A375 (cell line): Measurements from ENCODE around the gene ARL4C.

DNA sequence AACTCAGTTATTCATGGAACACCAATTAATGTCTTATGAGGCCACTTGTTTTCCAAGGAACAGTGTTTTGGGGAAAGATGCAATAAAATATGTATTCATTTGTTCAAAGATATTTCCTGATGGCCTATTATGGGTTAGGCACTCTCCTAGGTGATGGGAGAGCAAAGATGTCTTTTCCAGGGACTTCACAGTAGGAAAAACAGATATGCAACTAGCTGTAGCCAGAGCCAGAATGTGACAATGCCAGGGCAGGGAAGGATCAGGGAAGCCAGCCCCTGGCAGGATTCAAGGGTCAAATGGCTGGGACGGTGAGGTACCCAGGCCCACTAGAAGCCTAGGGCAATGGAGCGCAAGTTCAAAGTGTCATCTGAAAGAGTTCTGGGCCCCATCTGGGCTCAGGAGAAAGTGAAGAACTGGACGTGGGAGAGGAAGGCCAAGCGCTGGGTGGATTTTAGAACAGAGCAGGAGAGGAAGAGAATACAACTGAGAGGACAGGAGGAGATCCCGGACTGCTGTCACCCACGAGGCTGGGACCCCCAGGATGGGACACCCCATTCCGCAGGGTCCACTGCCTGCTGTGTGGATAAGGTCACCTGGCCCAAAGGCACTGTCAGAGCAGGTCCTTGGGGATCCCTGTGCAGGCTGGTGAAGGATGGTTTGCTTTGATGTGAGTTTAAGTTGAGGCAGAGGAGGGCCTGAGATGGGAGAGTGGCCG, 79.7 kb upstream of the ATG16L1 start:
- RAMPAGE, long total RNA: no peak

- RAMPAGE, long total RNA: no peak
These were observed 3.7 kb upstream of the ATG16L1 start for GRCh38 chr2:233247647-233248277.

DNA sequence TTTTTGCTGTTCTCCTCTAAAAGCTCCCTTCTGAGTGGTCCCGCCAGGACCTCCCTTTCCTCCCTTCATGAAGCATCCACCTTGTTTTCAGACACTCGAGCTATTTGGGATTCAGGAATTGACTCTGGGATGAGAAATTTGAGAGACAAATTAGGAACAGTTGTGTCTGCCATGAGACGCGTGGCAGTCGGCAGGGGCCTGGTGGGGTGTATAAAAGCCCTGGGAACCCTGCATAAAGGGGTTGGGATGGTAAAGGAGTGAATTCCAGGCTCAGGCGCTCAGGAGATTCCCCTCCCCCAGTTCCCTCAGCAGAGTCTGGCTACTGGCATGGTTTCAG, 65.6 kb downstream of the DGKD start:
- RAMPAGE, long total RNA: no peak

DNA sequence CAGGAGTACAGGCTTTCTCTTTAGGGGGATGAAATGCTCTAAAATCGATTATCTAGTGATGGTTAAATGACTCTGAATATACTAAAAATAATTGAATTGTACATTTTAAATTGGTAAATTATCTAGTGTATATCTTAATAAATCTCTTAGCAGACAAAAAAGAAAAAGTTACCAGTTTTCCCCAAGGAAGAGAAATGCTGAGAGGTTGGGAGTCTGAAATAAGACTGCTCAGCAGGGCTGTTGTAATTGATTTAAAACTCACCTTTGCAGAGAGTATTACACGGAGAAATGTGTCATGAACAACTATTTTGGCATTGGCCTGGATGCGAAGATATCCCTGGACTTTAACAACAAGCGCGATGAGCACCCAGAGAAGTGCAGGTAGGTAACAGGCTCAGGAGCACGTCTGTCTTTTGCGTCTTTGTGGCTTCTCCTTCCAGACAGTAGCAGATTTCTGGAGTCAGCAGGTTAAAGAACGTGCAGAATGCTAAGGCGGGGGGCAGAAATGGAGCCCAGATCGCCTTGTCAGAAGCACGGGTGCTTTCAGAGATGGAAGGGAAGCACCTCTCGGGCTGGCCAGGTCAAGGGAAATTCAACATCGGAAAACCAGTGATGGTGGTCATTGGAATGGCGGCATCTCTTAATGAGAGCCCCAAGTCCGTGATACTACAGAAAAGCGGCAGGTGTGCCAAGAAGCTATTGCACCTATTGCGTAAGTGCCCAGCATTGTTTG, 100.4 kb downstream of the DGKD start:
- RAMPAGE, long total RNA: no peak

- RAMPAGE, long total RNA: no peak
These were observed 46.5 kb downstream of the USP40 start for GRCh38 chr2:233519959-233520556.

- RAMPAGE, long total RNA: no peak
These were observed 49.2 kb downstream of the TRPM8 start for GRCh38 chr2:233966185-233966962.

DNA sequence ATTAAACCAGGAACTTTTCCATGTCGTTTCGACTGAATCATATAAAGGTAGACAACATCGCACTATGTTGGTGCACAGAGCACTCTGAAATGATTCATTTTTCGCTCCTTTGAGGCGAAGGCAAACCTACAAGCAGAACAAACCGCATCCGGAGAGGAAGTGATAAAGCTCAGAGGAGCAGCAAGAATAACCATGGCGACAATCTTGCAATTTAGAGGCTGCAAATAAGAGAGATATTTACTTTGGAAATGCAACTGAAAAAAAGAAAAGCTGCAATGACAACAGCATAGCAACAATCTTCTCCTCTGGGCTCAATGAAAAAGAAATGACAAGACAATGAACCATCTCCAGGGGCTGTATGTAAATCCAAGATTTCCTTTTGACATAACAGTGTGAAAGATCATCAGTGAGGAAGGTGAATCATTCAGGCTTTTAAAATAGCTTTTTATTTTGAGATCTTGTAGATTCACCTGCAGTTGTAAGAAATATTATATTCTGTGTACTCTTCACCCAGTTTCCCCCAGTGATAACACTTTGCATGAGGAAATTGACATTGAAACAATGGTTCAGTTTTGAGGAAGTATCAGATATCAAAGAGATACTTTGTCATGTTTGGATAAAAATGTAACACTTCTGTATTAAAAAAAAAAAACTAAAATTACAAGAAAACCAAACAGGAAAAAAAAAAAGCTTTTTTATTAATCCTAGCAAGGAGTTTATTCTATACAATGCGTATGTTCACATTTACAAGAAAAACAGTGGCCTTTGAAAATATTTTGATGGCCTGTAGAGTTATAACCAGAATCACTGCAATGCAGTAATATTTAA, 204.2 kb downstream of the ARL4C start:
- RAMPAGE, long total RNA: no peak

DNA sequence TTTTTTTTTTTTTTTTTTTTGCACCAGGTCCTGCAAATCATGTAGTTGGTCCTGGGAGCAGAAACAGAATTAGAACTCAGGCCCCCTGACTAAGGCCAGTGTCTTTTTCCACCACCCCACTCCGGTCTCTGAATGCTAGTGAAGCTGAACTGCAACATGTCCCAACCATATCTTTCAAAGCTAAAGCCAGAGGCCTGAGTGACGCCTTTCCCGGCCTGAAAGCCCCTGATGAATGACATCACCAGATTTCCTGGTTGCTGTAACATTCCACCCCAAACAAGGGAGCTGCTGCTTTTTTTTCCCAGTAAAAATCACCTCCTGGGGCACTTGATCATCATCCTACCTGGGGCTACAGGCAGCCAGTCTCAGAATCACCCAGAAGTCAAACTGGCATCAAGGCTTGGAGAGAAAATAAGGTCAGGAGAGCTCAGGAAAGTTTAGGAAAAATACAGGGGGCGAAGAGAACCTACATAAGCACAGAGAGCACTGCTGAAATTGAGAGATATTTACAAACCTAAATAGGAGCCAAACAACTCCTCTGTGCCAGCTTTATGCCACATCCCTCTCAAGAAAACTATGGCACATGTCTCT, 162.7 kb downstream of the ARL4C start:
- RAMPAGE, long total RNA: no peak

- RAMPAGE, long total RNA: no peak
These were observed 129.9 kb downstream of the ARL4C start for GRCh38 chr2:234366846-234367464.

DNA sequence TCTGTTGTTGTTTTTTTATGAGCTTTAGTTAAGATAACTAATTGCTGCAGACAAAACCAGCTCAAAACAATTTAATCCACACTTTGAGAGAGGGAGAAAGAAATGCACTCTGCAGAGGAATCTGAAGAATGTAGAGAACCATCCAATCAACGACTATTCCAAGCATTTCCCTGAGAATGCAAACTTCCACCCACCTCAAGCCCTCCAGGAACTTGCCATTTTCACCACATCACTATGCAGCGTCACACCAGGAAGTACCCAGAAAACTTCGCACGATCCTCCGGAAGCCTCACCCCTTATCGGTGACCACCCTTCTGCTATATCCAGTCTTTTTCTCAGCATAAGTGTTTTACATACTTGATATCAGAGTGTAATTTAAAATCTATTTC, 69.2 kb downstream of the ARL4C start:
- RAMPAGE, long total RNA: no peak

DNA sequence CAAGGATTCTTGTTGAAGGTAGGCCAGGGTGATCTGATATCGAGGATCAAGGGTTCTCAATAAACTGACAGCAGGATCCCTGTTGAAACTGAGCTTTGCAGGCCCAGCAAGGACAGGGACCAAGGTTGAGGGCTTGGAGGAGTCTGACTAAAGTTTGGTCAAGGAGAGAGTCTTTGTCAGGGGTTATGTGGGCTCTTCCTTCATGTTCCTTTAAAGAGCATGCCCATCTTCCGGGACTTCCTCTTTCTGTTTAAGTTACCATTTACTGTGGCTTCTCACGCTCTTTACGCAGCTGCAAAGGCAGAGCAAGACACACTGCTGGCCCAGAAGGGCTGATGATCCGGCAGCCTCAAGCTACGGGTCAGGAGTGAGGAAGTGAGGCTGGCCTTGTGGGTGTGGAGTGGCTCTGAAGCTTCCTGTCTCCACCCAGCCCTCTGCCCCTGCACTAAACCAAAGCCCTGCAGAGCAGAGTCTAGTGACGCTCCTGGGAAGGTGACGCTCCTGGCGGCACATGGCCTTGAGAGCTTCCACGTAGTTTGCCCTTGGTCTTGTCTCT, 50.6 kb downstream of the ARL4C start:
- RAMPAGE, long total RNA: no peak

DNA sequence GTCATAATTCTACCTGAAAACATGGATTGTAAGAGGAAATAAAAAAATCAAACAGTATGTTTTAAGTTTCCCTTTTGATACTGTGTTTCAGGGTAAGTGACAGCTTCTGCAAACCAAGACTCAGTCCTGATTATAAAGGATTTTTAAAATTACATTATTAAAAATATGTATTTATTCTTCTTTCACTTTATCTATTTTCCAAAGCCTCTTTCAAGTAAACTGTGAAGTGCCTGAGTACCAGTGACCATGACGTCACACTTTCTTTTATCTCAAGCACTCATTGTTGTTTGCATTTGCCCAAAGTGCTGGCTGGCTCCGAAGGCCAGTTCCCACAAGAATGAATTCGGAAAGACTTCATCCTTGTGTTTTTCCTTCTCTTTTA, 2.7 kb downstream of the ARL4C start:
- RAMPAGE, long total RNA: no peak

DNA sequence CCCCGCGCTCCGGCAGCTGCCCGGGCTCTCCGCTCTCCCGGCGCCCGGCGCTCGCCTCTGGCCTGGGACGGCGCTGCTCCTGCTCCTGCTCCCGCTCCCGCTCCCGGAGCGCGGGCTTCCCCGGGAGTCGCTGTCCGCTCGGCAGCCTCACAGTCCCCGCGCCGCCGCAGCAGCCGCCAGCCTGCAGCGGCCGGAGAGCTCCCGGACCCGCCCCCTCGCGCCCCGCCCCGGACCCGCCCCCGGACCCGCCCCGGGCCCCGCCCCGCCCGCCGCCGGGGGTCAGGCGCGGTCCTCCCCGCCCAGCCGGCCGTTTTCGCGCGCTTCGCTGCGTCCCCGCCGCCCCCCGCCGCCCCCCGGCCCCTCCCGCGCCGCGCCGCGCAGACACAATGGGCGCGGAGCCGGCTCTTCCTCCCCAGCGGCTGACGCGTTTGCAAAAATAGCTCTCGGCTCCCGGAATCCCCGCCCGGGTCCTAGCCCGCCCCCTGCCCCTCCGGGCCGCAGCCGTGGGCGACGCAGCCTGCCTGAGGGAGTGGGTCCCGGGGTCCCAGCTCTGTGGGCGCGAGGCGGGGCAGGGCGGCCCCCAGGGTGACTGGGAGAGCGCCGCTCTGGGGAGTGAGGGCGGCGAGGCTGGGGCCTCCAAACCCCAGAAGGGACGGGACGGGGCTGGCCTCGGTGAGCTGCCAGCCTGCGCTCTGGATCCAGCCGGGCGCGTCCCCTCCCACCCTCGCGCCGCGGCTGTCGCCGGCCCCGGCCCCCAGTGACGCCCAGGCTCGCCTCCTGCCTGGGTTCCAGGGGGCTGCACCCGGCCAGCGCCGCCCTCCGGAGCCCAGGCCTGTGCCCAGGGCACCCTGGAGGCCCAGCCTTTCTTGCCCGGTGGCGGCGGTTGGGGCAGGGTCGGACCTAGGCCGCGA, at the start of gene ARL4C:
Gene ARL4C, minus strand, starts transcription at position 183 of the 911 bp plus-strand sequence.
- RAMPAGE, long total RNA: no peak

GRCh38 chr2:234863322-234863892, 88.4 kb upstream of the SH3BP4 start:
- RAMPAGE, long total RNA: no peak

DNA sequence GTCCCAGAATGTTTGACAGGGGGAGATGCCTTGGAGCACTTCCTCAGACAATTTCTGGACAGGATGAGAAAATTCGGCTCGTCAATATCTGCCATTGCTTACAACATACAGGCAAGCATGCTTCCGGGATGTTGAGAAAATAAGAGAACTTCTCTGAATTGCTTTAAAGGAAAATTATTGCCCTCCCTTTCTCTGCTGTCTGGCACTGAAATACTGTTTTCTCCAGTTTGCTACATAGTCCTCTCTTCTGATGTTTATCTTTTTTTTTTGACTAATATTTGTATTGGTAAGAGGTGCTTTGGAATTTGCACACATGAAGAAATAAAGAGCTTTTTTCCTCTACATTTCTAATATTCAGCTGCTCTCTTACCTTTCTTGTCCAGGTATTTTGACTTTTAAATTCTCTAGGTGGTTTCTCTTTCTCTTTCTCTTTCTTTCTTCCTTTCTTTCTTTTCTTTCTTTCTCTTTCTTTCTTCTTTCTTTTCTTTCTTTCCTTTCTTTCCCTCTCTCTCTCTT, 77.0 kb upstream of the SH3BP4 start:
- RAMPAGE, long total RNA: no peak

GRCh38 chr2:234881637-234882250, 70.1 kb upstream of the SH3BP4 start:
- RAMPAGE, long total RNA: no peak

DNA sequence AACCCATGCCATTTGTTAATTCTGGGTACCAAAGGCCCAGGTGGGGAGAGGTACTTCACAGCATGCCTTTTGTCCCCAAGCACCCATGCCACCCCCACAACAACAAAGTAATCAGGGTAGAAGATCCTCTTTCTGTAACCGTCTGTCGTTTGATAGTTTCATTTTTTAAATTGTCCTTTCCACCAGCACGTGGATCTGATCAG, 2.3 kb downstream of the SH3BP4 start:
- RAMPAGE, long total RNA: no peak

DNA sequence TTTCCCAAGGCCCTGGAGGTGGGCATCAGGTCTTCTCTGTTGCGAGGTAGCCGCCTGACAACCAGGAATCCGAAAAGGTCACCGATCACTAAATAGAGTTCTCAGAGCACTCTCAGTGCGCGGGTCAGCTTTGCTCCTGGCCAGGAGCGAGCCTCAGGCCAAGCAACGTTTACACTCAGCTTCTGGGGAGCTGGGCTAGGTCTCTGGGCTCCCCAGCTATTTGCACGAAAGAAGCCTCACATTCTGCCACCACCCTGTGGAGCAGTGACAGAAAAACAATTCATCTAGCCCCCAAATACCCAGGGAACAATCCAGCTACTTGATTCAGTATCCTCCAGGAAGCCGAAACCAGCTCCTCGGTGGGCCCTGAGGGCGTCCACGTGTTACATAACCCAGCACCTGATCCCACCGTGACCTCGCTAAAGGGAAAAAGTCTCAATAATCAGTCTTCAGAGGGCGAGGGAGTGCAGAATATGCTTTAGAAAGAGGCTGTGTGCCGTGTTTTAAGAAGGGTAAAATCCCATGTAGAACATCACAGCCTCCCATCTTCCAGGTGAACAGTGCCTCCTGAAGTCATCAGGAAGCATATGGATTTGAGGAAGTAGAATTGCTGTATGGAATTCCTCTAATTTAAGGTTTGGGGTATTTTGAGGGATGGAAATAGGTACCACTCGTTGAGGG, 3.4 kb downstream of the SH3BP4 start:
- RAMPAGE, long total RNA: no peak

- RAMPAGE, long total RNA: no peak
These were observed 27.5 kb downstream of the SH3BP4 start for GRCh38 chr2:234979236-234979891.

DNA sequence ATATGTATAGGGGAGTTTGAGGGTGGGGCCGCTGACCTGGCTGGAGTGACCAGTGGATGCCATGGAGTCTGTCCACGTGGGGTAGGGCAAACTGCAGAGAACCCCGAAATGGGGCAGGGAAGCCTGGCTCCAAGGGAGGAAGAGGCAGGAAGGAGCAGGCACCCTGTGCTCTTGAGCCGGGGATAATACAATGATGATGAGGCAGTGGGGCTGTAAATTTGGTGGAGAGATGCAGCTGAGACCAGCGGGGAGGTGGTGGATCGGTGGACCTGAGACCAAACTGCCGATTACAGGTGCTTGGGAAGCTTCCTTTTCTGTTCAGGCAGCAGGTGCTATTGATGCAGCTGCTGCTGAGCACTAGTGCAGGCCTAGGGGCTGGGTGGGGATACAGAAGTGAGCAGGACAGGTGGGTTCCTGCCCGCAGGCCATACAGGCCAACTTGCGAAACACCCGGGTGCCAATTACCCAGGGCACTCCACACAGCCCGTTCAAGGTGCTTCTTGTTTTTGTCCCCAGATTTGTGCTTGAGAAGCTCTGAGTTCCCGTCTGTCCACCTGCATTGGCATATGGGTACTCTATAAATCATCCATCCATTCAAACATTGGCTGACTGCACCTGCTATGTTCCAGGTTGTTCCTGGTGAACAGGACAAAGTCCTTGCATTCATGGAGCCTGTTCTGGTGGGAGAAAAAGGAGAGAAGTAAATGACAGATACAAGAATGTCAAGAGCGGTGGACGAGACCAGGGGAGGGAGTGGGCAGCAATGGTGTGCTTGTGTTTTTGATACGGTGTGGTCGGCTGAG, 31.1 kb downstream of the SH3BP4 start:
- RAMPAGE, long total RNA: no peak